LUHMES (cell line): ENCODE measurements around the genes PLA2G2A and UBXN10.

GRCh38 chr1:19232006-19232478 lies 19.3 kb downstream of the EMC1 start:
- PRO-cap: no peak

- PRO-cap: no peak
These were observed 7.6 kb downstream of the EMC1 start for GRCh38 chr1:19243667-19244169.

DNA sequence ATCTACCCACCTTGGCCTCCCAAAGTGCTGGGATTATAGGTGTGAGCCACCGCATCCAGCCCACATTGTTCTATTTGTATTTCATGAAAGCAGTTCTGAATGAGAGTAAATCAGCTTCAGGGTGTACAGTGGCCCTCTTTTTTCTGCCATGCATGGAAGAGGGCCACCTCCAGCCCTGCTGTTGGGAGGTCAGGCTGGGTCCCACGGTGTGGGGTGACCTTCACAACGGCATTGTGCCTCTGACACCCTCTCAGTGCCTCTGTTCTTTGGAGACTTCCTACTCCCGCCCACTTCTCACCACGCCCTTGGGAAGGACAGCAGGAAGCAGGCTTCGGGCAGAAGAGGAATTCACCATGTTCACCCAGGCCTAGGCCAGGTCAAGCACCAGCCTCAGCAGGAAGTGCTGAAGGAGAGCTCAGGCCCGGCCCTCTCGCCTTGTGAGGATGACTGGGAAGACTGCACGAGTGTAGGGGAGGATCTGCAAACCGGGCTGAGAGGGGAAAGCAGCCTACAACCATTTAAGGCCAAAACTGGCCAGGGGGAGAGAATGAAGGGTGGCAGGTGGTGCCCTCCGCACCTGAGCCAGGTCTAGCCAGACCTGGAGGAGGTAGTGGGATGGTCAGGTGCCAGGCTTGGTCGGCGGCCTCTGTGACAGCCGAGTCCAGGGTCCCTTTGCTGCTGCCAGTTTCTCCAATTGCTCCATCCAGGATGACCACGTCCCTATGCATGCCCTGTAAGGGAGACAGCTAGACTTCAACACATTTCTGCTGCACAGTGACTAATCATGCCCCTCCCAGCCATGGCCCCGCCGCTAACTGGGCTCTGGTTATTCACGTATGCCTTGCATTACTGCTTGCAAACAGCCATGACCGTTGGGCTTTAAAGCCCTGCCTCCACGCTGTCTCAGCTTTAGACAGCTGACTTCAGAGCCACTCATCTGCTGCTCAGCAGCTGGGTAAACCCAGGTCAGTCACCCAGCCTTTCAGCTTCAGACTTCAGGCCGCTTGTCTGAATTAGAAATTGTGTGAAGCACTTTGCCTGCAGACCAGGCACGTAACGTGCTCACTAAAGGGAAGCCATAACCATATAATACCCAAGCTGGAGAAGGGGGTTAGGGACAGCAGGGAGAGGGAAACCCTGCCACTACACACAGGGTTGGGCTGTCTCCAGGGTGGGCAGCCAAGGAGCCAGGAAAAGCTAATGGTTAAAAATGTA lies 8.8 kb downstream of the MRTO4 start:
- PRO-cap: no peak

- PRO-cap: no peak
These were observed 73.1 kb downstream of the SLC66A1 start for GRCh38 chr1:19385312-19385631.

- PRO-cap: no peak
These were observed 79.6 kb downstream of the CAPZB start for GRCh38 chr1:19405514-19406431.

GRCh38 chr1:19424914-19425388 lies 60.4 kb downstream of the CAPZB start:
- PRO-cap: no peak

DNA sequence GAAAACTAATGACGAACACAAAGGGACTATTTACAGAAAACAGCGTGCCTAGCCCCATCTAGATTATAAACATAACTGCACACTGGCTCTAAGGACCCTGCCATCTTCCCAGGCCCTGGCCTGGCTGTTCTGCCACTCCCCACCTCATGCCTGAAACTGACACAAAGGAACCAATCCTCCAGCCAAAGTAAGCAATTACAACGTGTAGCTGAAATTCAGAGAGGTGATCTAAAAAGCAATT lies 41.0 kb downstream of the CAPZB start:
- PRO-cap: no peak

GRCh38 chr1:19447677-19448374 lies 37.5 kb downstream of the CAPZB start:
- PRO-cap: no peak

GRCh38 chr1:19650335-19650804 lies 6.3 kb downstream of the NBL1 start:
- PRO-cap: no peak

DNA sequence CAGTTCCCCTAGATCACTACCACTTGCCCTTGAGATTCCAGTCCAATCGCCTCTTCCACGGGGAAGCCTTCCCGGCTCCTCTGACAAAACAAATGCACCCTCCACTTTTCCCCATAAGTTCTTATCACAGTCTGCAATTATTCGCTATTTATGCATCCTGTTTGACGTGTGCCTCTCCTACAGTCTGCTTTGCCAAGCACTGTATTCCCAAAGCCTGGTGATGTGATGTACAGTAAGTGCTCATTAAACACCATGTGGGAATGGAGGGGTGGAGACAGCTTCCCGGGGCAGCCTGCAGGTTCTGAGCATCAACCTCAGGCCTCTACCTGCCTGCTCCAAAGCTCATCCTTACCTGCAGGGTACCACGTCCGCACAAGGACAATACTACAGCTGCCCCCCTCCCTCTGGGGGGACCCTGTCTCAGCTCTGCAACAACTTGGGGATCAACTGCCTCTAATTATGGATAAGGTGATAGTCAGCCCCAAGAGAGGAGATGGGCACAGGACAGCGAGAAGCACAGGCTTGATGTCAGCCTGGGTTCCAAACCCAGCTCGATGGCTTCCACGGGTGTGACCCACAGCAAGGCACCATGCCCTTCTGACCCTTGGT lies 57.5 kb downstream of the TMCO4 start:
- PRO-cap: no peak

GRCh38 chr1:19755595-19756041 lies 44.1 kb downstream of the TMCO4 start:
- PRO-cap: no peak

DNA sequence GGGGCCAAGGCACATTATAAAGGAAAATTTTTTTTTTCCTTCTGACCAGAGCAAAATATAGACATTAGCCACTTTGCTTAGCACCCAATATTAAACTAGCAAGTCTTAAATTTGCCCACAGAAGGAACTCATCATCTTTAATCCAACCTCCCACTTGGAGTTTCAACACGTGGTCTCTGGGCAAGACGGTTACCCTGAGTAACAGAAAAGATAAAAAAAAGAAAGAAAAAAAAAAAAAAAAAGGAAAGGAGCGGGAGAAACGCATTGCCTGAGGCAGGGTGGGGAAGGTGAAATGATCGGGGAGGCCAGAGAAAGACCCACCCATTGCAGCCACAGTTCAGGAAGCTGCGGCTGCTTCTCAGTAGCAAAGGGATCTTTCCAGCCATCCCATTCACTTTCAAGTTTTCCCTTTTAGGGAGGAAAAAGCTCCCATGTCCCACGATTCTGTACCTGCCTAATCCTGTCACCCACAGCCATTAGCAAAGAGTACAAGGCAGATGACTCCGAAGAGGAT lies 32.0 kb upstream of the OTUD3 start:
- PRO-cap: no peak

DNA sequence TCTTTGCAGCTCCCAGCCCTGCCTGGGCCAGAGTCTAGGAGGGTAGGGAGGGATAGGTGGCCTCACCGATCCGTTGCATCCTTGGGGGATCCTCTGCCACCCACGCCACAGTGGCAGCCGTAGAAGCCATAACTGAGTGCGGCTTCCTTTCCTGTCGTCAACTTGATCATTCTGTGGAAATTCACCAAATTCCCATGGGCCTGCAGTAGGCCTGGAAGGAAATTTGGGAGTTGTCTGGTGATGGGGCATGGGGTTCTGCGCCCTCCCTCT lies 1.2 kb downstream of the PLA2G2A start:
- PRO-cap: no peak

DNA sequence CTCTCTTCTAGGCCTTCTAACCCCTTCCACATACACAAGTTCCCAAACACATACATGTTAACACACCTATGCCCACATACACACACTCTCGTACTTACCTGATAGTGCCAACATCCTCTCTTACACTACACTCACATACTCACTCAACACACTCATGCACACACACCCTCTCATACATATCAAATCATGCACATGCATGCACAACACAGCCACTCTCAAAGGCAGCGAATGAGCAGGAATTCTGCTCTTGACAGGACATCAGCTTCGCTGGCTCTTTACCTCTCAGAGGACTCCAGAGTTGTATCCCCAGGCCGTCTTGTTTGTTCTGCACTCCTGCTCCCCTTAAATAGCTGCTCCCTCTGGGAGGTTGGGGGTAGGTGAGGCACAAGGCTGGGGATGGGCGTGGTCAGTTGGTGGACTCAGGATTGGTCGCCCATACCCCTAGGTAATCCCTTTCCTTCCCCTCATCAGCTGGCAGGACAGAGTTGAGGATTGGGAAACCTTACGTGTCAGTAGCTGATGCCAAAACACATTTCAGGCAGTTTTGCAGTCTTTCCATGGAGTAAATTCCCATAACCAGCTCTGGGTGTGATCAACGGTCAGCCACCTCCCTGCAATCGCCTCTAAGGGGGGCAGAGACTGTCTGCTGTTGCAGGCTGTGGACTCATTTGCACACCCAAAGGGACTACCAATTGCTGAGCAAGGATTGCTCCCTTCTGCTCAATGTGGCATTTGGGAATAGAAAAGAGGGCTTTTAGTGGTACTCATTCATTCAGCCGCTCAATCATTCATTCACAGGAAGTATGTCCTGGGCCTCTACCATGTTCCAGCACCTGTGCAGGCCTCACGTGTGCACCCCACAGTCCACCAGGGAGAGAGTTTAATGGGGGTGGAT lies at the start of gene PLA2G2A:
Gene PLA2G2A (minus strand): TSS at position 318 of the 895 bp plus-strand sequence.
- PRO-cap: no peak

DNA sequence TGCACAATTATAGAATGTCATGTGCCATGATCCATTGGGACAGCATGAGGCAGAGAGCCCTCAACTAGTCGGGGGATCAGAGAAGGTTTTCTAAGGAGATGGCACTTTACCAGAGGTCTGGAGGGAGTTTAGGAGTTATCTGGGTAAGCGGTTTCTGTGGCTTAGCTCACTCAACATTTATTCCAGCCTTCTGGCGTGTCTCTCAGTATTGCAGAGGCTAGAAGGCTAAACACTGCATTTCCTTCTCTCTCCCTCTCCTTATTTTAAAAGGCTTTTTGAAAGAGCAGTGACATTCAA lies 8.8 kb upstream of the PLA2G2A start:
- PRO-cap: no peak

GRCh38 chr1:20152051-20152740 lies 13.1 kb downstream of the PLA2G2F start:
- PRO-cap: no peak

DNA sequence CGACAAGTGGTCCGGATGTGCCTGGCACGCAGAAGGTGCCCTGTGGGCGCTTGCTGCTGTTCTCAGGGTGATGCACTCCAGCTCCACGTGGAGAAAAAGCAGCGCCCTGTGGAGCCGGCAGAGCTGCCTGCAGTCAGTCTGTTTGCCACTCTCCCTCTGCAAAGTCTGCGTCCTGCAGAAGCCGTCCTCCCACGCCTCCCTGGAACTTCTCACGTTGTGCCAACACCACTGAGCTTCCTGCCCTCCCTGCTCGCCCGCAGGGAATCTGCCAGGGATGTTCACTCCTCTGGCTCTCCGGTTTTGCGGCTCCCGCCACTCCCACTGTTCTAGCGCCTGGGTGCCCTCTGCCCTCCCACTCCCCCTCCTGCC lies 19.8 kb upstream of the UBXN10 start:
- PRO-cap: no peak

- PRO-cap: no peak
These were observed at the start of gene UBXN10 for GRCh38 chr1:20185006-20186244. Gene UBXN10, plus strand, starts transcription at chr1:20186096.

GRCh38 chr1:20186936-20187455 lies 678 bp upstream of the PLA2G2C start:
- PRO-cap: no peak

GRCh38 chr1:20187464-20188315 lies 1.4 kb upstream of the PLA2G2C start:
- PRO-cap: no peak